Heart left ventricle (tissue), 7 donors: ENCODE measurements around a stretch of chr3.

DNA sequence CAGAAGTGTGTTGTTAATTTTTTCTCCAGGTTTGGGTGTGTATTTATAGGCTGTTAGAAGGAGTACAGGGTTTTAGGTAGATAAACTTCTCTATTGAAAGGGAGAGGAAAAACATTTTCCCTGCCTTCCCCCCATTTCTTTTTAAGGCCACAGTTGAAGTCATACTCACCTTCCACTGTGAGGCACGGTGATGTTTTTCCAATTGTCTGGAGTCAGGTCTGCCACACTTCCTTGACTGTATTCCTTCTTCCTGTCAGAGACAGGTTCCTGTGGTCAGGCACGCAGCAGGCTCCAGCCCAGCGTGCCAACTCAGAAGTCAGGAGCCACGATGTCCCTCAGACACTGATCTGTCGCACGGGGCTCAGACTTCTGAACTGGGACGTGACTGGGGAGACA is 41.1 kb upstream of the ADAMTS9 start:
- PRO-cap, 6 experiments: peak in 2 of 6 experiments; most common plus-strand start position 312 of the sequence (in 2); most common minus-strand start position 204 of the sequence (in 1)
- RAMPAGE, long total RNA, 2 experiments: no peak in any of the 2 experiments
- RRBS: no CpG with 5 or more reads among the region's 7 CpGs

- PRO-cap, 6 experiments: no peak in any of the 6 experiments
- RAMPAGE, long total RNA, 2 experiments: no peak in any of the 2 experiments
- RRBS: no CpG with 5 or more reads among the region's 2 CpGs
Measured at GRCh38 chr3:64914322-64915126, 226.7 kb upstream of the ADAMTS9 start.

DNA sequence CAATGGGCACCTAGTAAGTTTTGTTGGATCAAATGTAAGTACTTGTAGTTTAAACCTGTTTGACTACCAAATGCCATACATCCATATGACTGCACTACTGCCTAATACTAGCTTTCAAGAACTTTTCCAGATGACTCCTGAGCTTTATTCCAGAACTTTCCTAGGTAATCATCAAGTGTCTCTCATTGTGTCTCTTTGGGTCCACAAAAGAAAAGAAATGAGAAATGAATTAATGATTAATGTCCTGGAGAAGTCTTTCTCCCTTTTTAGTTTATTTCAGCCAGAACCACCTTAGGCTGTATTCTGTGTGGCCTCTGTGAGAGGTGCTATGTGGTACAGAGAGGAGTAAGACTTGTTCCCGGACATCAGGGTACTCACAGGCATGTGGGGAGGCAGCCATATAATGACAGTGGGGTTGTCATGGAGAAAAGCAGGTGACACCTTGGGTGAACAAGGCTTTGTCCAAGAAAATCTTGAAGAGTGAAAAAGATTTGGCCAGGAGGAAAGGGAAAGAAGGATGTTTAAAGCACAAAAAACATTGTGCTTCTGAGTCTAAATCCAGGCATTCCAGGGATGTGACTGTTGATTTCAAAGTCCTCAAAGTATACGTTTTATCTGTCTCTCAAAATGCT is 232.7 kb upstream of the ADAMTS9 start:
- PRO-cap, 6 experiments: no peak in any of the 6 experiments
- RAMPAGE, long total RNA, 2 experiments: no peak in any of the 2 experiments
- RRBS: no CpG with 5 or more reads among the region's 2 CpGs

GRCh38 chr3:65181625-65182089 is 493.9 kb upstream of the ADAMTS9 start:
- PRO-cap, 6 experiments: peak in 2 of 6 experiments; most common plus-strand start chr3:65181797 (in 1); most common minus-strand start chr3:65181732 (in 1)
- RAMPAGE, long total RNA, 2 experiments: no peak in any of the 2 experiments
- RRBS: no CpG with 5 or more reads among the region's 3 CpGs

GRCh38 chr3:65411997-65412462 is 626.7 kb downstream of the MAGI1 start:
- PRO-cap, 6 experiments: no peak in any of the 6 experiments
- RAMPAGE, long total RNA, 2 experiments: no peak in any of the 2 experiments
- RRBS: no CpG with 5 or more reads among the region's 2 CpGs

- PRO-cap, 6 experiments: no peak in any of the 6 experiments
- RAMPAGE, long total RNA, 2 experiments: no peak in any of the 2 experiments
- RRBS: no CpG with 5 or more reads among the region's 6 CpGs
Measured at GRCh38 chr3:65493452-65493749, 545.3 kb downstream of the MAGI1 start.

- PRO-cap, 6 experiments: no peak in any of the 6 experiments
- RAMPAGE, long total RNA, 2 experiments: no peak in any of the 2 experiments
- RRBS: no CpG with 5 or more reads among the region's 3 CpGs
Measured at GRCh38 chr3:65803849-65804485, 234.8 kb downstream of the MAGI1 start.

- PRO-cap, 6 experiments: no peak in any of the 6 experiments
- RAMPAGE, long total RNA, 2 experiments: no peak in any of the 2 experiments
- RRBS: no CpG with 5 or more reads among the region's 8 CpGs
Measured at GRCh38 chr3:65924278-65924902, 114.3 kb downstream of the MAGI1 start.

GRCh38 chr3:65954265-65954936 is 84.3 kb downstream of the MAGI1 start:
- PRO-cap, 6 experiments: peak in 2 of 6 experiments; most common plus-strand start chr3:65954614 (in 1); most common minus-strand start chr3:65954498 (in 1)
- RAMPAGE, long total RNA, 2 experiments: no peak in any of the 2 experiments
- RRBS: 7% methylated on average over 6 of the region's 14 CpGs

- PRO-cap, 6 experiments: no peak in any of the 6 experiments
- RAMPAGE, long total RNA, 2 experiments: no peak in any of the 2 experiments
Measured at GRCh38 chr3:65994497-65994882, 44.2 kb downstream of the MAGI1 start.

DNA sequence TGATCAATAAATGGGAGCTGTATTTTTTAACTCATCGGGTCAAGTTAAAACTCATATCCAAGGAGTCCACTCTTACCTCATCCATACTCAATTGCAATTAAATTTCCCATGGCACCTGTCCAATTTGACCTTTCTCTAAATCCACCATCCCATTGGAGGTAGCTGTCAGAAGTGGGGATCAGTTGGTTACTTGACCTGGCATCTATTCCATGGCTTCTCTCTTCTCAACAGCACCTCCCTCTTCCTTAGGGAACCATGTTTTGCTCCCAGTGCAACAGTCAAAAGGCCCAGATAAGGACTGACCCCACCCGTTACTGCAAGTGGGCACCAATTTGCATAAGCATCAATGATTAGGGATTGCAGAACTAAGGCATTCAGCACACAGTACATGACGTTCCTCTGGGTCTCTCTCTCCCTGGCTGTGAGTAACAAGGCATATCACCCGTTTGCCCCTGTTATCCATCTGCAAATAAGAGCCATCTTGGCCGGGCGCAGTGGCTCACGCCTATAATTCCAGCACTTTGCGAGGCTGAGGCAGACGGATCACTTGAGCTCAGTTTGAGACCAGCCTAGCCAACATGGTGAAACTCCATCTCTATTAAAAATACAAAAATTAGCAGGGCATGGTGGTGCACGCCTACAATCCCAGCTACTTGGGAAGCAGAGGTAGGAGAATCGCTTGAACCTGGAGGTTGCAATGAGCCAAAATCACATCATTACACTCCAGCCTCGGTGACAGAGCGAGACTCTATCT is 18.9 kb downstream of the MAGI1 start:
- PRO-cap, 6 experiments: peak in 1 of 6 experiments; most common plus-strand start position 380 of the sequence (in 1); most common minus-strand start position 251 of the sequence (in 1)
- RAMPAGE, long total RNA, 2 experiments: no peak in any of the 2 experiments
- RRBS: no CpG with 5 or more reads among the region's 13 CpGs

DNA sequence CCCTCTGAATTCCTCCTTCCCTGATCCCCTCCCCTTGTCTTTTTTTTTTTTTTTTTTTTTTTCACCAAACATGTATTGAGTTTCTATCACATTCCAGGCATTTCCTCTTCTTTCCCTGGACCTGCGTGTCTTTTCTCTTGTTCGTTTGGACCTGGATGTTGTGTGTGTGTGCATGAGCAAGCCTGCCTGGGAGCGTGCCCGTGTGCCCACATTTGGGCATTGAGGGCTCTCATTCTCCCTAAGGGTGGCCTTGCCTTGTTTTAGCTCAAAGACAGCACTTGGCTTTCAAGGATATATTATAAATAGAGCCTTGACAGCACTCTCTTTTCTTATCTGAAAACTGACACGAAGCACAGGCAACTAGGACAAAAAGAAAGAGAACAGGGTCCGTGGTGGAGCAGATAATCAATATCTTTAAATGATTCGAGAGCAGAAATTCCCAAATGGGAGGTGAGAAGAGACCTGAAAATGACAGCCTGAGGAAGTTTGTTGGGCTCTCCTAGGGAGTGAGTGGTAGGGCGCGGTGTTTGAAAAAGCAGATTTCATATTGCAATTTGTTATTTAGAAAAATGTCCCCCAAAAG is 39.0 kb upstream of the SLC25A26 start:
- PRO-cap, 6 experiments: peak in 2 of 6 experiments; most common plus-strand start position 368 of the sequence (in 1); most common minus-strand start position 153 of the sequence (in 1)
- RAMPAGE, long total RNA, 2 experiments: no peak in any of the 2 experiments
- RRBS: no CpG with 5 or more reads among the region's 9 CpGs

- PRO-cap, 6 experiments: no peak in any of the 6 experiments
- RAMPAGE, long total RNA, 2 experiments: no peak in any of the 2 experiments
- RRBS: no CpG with 5 or more reads among the region's 24 CpGs
Measured at GRCh38 chr3:66412505-66413472, 88.0 kb downstream of the LRIG1 start.

- PRO-cap, 6 experiments: peak in 3 of 6 experiments; most common minus-strand start chr3:66418532 (in 3)
- RAMPAGE, long total RNA, 2 experiments: no peak in any of the 2 experiments
- RRBS: 44% methylated on average over 1 of the region's 20 CpGs
Measured at GRCh38 chr3:66418248-66419109, 82.3 kb downstream of the LRIG1 start.

GRCh38 chr3:66428670-66429250 is 72.1 kb downstream of the LRIG1 start:
- PRO-cap, 6 experiments: peak in 2 of 6 experiments; most common plus-strand start chr3:66429016 (in 2); most common minus-strand start chr3:66428834 (in 2)
- RAMPAGE, long total RNA, 2 experiments: no peak in any of the 2 experiments
- RRBS: no CpG with 5 or more reads among the region's 6 CpGs

DNA sequence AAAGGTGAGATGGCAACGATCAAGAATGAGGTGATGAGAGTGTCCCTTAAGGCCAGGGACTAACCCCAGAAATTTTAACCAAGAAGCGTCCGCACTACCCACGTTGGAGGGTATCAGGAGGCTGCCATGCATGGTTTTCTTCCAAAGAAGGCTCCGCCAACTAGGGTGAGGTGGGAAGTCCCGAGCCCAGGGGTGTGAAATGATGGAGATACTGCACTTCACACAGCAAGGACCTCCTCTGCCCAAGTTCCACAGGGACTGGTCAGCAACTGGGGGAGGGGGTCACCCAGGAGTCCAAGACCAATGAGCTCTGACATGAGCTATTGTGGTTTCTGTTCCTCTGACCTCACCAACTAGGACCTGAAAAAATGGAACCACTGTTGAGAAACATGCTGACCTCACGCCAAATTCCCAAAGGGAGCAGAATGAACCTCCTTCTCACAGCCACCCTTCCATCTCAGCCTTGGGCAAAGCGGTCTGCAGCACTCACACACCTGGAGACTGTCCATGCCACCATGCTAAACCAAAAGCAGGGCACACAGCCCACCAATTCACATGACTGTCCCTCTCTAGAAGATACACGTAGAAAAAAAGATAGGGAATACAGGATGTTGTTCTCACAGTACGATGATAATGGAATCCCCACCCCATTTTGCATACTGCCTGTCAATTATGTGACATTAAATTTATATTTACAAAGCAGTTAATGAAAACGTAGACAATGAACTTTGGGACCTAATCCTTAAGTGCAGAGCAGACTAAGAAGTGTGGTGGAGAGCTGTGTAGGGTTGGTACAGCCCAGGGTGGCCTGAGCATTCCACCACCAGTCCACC is 69.3 kb downstream of the LRIG1 start:
- PRO-cap, 6 experiments: no peak in any of the 6 experiments
- RAMPAGE, long total RNA, 2 experiments: no peak in any of the 2 experiments
- RRBS: no CpG with 5 or more reads among the region's 11 CpGs

- PRO-cap, 6 experiments: no peak in any of the 6 experiments
- RAMPAGE, long total RNA, 2 experiments: no peak in any of the 2 experiments
- RRBS: no CpG with 5 or more reads among the region's 8 CpGs
Measured at GRCh38 chr3:66453216-66453966, 47.4 kb downstream of the LRIG1 start.

GRCh38 chr3:66456638-66456947 is 44.2 kb downstream of the LRIG1 start:
- PRO-cap, 6 experiments: no peak in any of the 6 experiments
- RAMPAGE, long total RNA, 2 experiments: no peak in any of the 2 experiments
- RRBS: no CpG with 5 or more reads among the region's 6 CpGs

GRCh38 chr3:66485248-66485523 is 15.6 kb downstream of the LRIG1 start:
- PRO-cap, 6 experiments: peak in 1 of 6 experiments; most common plus-strand start chr3:66485412 (in 1)
- RAMPAGE, long total RNA, 2 experiments: no peak in any of the 2 experiments
- RRBS: no CpG with 5 or more reads among the region's 6 CpGs

DNA sequence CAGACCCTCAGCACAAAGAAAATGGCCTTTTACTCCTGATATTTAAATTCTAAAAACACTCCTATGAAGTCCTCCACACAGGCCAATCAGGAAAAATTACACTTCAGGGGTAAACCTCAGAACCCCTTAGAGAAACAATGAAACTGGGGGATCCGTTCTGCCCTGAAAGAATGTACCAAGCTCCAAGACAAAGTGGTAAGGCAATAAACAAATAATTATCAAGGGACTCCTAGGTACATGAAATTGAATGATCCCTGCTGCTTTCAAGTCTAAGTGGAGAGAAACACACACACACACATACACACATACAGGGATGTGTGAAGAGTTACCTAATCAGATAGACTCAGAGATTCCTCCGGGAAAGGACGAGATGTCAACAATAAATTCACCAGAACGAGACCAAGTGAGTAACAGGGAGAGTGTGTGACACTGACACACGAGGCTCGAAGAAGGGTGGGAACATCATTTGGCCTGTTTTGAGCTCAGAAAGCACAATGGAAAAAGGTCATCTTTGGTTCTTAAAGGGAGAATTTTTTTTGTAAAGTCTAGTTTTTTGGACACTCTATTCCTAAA is 13.4 kb downstream of the LRIG1 start:
- PRO-cap, 6 experiments: no peak in any of the 6 experiments
- RAMPAGE, long total RNA, 2 experiments: no peak in any of the 2 experiments
- RRBS: no CpG with 5 or more reads among the region's 6 CpGs